Epidermal melanocyte (primary cell): ENCODE measurements around the gene EIF1AX.

GRCh38 chrX:17856788-17857568 is 4.1 kb downstream of the RAI2 start:
- RRBS, result no CpG with 5 or more reads among the region's 10 CpGs

DNA sequence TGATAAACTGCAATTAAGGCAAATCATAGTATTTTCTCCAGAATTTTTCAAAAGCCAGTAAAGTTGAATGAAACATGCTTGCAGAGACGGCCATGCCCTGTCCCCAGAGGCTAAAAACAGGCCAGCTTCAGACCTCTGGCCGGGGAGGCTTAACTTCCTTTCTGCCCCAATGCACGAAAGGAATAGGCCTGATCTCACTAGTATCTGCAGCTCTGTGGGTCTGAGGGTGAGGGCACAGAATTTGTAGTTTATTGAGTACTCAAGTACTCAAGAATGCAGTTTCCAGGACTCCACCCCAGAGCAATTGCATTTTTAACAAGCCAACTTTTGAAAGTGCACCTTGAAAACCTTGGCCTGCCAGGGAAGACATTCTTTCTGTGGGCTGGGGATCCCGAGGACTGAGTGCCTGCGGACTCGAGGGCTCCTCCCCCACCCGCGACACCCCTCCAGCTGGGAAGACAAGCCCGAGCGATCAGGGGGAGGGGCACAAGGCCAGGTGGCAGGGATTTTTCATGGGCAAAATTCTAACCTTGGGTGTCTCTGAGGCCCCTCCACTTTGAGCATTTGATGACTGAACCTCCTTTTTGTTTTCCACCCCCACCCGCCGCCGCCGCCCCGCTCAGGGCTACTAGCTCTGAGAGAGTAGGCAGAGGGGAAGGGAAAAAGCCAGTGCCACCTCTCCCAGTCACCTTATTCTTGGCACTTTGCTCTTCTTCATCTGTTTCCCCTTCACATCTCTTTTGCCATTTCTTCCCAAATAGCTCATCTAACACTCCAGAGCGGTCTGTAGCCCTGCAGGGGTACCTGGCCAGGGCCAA is 22.3 kb downstream of the RS1 start:
- RRBS, result no CpG with 5 or more reads among the region's 16 CpGs

- RRBS, result no CpG with 5 or more reads among the region's 9 CpGs
Observed at GRCh38 chrX:18931419-18931935, 52.4 kb downstream of the PHKA2 start.

- RRBS, result no CpG with 5 or more reads among the region's 3 CpGs
Observed at GRCh38 chrX:19487851-19488247, 27.5 kb downstream of the MAP3K15 start.

GRCh38 chrX:19545855-19546208 is 30.5 kb upstream of the MAP3K15 start:
- RRBS, result no CpG with 5 or more reads among the region's 11 CpGs

DNA sequence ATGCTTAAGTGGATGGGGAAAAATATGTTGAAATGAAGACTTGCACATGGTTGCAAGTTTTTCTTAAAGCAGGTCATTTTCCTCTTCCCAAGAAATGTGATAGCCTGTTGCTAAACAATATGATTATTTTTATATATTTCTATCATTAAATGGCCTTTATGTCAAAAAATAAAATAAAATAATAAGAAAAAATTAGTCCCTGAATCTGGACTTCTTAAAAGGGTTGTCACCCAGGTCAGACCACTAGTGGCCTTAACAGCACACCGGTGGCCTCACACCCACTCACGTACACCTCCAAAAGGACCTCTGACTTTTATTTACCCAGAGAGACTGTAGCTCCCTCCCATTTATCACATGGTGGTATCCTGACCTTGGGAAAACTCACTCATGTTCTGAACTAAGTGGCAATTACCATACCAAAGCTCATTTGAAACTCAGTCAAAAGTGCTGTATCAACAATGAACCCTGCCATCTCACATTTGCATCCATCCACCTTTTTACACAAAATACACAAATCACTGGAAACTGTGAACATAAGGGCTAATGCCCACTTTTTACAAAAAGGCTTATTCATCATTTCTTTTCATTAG is 53.1 kb upstream of the MAP3K15 start:
- RRBS, result no CpG with 5 or more reads among the region's 2 CpGs

DNA sequence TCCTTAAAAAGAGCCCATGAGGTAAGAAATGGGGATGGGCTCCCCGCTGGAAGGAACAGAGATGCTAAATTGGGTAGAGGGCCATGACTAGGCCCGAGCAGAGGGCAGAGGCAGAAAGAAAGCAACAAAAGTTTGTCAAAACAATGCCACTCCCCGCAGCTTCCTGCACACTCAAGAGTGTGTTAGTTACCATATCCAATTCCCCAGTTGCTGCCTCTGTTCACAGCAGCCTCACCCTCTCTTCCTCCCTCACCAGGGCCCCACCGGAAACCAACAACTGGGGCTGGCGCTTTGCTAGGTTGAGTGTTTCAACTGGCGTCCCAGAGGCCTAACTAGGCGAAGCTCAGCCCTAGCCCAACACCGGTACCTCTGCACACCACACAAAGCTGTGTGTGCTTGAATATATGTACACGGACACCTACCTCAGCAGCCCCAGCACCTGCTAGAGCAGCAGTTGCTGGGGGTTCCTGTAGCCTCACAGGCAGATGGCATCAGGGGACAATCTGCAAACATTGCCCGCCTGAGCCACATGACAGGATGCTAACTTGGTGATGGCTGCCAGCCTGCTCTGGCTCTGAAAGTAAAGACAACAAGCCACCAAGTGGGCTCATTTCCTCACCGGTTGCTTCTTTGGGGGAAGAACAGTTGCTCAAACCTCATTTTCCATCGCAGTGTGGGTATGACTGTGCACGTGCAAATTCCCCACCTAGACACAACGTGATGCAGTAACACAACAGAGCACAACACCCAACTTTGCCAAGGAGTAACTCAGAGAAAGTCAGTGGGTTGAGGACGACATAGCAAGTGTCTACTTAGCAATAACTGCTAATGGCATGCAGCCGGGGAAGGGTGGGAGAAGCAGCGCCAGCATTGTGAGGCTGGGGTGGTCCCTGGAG is 139.7 kb downstream of the SH3KBP1 start:
- RRBS, result 73% methylated on average over 4 of the region's 17 CpGs

- RRBS, result no CpG with 5 or more reads among the region's 7 CpGs
Observed at GRCh38 chrX:19751840-19752427, 135.5 kb downstream of the SH3KBP1 start.

GRCh38 chrX:19886900-19887402 is 449 bp downstream of the SH3KBP1 start:
- RRBS, result 3% methylated on average over 28 of the region's 65 CpGs

DNA sequence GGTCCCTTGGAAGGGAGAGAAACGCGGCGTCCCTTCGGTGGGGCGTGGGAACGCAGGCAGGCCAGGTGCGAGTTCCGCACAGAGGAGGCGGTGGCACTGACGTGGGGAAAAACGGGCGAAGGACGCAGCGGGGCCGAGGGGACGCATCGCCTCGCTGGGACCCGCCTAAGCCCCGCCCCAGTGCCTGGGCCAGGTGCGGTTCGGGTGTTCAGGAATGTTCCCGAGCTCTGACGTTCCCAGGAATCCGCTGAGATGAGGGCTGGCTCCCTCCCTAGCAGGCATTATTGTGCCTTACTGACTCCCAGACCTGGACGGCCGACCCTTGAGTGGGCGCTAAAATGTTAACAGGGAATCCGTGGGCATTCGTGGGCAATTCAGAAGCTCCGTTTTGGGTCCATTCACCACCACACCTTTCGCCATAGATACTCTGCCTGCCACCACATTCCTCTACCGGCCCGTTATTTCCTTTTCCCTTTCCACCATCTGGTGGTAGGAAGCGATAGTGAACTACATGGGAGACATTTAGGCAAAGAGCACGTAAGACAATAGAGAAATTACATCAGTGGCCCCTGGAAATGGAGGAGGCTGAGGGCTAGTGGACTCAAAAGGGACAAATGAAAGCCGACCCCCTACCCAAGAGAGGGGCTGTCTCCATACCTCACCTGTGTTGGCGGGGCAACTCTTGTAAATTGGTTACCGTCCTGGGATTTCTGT is 950 bp upstream of the SH3KBP1 start:
- RRBS, result no CpG with 5 or more reads among the region's 39 CpGs

- RRBS, result no CpG with 5 or more reads among the region's 5 CpGs
Observed at GRCh38 chrX:19965985-19966575, 24.8 kb downstream of the BCLAF3 start.

GRCh38 chrX:20056612-20057079 is 60.1 kb downstream of the MAP7D2 start:
- RRBS, result 59% methylated on average over 4 of the region's 12 CpGs

- RRBS, result no CpG with 5 or more reads among the region's 5 CpGs
Observed at GRCh38 chrX:20061256-20061781, 55.4 kb downstream of the MAP7D2 start.

DNA sequence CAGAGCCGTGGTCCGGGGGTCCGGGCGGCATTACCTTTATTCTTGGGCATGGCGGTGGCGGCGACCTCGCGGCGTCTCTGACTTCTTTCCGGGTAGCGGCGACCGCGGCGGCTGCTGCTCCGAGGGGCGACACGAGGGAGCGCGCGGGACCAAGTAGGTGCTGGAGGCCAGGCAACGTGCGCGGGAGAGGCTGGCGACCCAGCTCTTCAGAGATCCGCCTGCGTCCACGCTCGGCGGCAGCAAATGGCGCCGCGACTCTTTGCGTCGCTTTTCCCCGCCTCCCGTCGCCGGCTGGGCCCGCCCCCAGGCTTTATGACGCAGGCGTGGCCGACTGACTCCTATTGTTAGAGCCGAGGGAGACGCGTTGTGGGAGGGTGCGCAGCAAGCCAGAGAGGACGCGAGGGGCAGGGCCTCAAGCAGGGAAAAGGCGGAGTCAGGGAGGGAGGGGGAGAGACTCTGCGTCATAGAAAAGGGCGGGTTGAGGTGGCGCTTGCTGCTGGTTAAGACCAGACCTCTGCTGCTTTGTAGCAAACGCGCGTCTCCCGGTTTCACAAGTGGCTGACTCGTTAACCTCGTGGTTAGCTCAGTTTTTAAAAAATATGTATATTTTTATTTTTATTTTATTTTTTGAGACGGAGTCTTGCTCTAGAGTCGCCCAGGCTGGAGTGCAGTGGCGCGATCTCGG is at the start of gene EIF1AX:
EIF1AX (minus strand) TSS at position 248 of the 685 bp plus-strand sequence.
- RRBS, result 2% methylated on average over 9 of the region's 65 CpGs

GRCh38 chrX:20188864-20189664 is 47.4 kb upstream of the EIF1AX start:
- RRBS, result no CpG with 5 or more reads among the region's 1 CpG

GRCh38 chrX:20215415-20215904 is 51.2 kb downstream of the RPS6KA3 start:
- RRBS, result no CpG with 5 or more reads among the region's 1 CpG

DNA sequence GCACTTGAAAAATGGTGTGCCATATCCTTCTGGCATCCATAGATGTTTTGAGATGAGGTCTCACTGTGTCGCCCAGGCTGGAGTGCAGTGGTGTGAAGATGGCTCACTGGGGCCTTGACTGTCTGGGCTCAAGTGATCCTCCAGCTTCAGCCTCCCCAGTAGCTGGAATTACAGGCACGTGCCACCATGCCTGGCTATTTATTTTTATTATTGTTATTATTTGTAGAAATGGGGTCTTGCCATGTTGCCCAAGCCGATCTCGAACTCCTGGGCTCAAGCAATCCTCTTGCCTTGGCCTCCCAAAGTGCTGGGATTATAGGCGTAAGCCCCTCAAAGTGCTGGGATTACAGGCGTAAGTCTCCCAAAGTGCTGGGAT is 15.6 kb downstream of the RPS6KA3 start:
- RRBS, result no CpG with 5 or more reads among the region's 6 CpGs

GRCh38 chrX:20252076-20252972 is 14.4 kb downstream of the RPS6KA3 start:
- RRBS, result no CpG with 5 or more reads among the region's 6 CpGs

DNA sequence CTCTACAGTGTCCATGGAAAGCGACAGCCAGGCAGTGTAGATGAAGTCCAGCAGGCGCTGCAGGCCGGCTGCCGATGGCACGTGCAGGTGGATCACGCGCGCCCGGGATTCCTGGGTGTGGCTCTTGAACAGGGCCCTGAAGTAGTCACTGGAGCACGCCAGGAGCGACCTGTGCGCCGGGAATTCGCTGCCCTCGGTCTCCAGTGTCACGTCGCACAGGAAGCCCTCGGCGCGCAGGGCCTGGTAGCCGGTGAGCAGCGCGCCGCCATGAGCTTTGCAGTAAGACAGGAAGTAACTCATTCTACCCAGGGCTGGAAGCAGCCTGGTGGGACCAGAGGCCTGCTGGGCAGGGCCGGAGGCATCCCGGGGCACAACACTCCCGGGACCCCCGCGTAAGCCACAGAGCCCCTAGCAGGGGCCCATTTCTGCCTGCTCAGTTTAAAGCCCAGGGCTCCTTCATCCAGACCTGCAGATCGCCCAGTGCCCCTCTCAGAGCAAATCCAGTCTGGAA is 586 bp downstream of the KLHL34 start:
- RRBS, result 90% methylated on average over 15 of the region's 30 CpGs

DNA sequence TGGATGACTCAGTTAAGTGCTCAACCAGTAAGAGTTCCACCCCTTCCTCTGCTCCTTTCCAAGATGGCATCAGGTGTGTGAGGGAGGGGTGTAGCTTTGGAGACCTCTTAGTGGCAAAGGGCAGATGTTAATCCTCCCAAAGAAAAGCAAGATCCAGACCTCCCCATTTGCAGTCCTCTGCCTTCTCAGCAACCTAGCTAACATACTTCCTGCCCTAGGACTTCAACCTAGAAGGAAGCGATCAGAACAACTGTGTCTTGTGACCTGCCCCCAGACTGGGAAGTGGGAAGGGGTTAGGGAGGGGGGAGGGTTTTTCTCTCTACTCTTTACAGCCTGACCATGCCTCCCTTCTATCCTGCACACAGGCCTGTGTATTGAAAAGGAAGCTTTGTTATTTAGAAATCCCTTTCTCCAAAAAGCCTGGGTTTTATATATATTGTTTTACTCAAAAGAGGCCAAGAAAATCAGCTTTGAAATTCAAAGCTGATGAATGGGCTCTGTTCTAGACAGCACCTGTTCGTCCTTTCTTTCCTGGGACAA is 35.3 kb upstream of the SMS start:
- RRBS, result no CpG with 5 or more reads among the region's 2 CpGs